Panc1 (cell line): ENCODE results near the genes SPATA31D3, GKAP1 and NTRK2.

- RRBS, 2 experiments: no CpG with 5 or more reads among the region's 5 CpGs
Observed at GRCh38 chr9:76586437-76587311, 127.7 kb downstream of the GCNT1 start.

DNA sequence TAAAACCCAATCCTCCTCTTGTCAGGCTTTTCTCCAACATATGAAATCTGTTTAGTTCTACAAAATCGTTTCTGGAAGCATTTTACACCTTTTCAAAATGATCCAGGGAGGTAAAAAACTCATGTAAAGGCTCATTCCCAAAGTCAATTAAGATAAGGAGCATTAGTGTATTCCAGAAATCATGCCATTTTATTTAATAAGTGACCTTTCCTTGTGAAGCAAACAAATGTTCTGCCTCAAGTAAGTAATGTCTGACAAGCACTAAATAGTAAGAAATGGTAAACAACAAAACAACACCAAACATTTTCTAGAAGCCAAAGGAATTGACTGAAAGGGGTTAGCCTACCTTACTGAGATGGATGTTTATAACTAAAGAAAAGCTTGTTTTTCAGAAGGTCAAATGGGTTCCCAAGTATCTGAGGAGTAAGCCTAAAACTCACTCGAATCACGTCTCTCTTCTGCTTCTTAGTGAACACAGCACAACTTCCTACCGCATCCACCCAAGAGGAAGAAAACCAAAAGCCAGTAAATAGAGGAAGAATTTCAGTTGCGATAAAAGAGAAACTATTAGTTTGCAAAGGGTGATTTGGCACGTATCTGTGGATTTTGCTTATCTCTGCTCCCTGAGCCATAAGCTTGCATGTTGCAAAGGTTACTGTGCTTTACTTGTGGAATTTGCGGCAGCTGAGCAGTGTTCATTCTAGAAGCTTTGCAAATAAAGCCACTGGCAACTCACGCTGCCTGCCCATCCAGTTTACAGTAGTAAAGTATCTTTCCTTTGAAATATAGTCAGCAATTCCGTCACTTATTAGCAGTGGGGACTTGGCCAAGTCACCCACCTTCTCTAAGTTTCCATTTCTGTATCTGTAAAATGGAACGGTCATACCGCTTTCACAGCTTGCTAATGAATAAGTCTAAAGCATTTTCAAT is 156.0 kb downstream of the GCNT1 start:
- RRBS, 2 experiments: no CpG with 5 or more reads among the region's 11 CpGs

DNA sequence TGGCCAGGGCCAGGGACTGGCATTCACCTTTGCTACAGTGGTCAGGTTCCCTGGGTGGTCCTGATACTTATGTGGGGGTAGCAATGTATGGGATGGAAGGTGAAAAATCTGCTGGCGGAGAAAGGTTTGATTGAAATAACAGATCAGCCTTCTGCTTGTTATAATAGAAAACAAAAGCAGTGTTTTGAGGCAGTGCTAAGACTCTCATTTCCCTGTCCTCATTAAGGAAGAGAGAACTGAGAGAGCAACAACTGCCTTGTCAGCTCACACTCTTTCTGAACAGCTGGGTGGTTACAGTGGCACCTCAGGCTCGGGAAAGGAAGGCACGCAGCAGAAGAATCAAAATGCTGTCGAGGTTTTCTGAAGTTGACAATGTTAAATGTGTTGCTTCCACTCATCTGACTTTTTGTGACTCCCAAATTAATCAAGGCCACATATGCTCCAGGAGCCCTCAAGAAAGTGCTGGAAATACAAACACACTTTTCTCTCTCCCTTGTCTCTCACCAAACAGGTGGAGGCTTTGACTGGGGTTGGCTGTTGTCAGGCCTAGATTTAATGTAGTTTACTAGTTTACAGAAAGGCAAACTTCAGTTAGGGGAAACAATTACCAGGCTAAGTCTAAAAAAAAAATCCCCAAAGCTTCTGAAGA is 184.8 kb downstream of the GCNT1 start:
- RRBS, 2 experiments: no CpG with 5 or more reads among the region's 4 CpGs

GRCh38 chr9:77829344-77829785 is 181.2 kb upstream of the GNA14 start:
- RRBS, 2 experiments: no CpG with 5 or more reads among the region's 4 CpGs

DNA sequence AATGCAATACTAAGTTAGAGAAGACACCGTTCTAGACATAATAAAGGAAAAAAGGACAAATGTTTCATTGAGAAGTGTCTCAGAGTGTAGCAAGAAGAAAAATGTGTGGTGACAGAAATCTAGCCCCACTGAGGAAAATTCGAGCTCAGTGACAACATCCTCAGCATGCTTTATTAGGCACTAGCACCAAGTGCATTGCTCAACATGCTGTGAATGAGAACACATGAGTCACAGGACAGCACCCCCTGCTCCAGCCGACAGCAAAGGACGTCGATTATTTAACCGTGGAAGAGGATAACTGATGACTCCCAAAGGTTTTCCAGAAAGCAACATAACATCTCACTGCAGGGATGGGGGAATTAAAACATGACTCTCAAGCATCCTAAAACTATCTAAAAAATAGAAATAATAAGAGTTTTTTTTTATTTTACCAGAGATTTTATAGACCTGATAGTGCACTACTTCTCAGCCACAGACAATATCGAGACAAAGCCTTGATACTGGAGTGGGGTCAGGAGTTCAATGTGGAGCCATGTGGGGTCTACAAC is 182.6 kb downstream of the GNAQ start:
- RRBS, 2 experiments: no CpG with 5 or more reads among the region's 7 CpGs

GRCh38 chr9:77909295-77909725 is 122.3 kb downstream of the GNAQ start:
- RRBS, 2 experiments: no CpG with 5 or more reads among the region's 5 CpGs

DNA sequence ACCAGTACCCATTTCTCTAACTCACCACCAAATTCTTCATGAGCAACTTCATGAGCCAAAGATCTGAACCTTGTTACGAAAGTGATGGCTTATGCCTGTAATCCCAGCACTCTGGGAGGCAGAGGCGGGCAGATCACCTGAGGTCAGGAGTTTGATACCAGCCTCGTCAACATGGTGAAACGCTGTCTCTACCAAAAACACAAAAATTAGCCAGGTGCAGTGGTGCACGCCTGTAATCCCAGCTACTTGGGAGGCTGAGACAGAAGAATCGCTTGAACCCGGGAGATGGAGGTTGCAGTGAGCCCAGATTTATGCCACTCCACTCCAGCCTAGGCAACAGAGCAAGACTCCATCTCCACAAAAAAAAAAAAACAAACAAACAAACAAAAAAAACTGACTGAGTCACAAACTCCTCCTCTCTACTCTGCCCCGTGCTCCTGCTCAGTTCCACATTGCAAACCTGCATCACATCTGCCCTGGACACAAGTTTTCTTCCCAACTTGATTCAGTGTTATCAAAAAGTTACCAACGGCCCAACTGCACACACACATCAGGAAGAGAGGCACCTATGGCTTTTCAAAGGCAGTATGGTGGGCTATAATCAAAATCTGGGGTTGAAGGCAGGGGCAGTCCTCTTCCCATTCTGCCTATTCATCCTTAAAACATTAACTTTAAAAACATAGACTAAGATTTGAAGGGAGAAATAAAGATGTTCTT is 61.6 kb downstream of the GNAQ start:
- RRBS, 2 experiments: no CpG with 5 or more reads among the region's 9 CpGs

DNA sequence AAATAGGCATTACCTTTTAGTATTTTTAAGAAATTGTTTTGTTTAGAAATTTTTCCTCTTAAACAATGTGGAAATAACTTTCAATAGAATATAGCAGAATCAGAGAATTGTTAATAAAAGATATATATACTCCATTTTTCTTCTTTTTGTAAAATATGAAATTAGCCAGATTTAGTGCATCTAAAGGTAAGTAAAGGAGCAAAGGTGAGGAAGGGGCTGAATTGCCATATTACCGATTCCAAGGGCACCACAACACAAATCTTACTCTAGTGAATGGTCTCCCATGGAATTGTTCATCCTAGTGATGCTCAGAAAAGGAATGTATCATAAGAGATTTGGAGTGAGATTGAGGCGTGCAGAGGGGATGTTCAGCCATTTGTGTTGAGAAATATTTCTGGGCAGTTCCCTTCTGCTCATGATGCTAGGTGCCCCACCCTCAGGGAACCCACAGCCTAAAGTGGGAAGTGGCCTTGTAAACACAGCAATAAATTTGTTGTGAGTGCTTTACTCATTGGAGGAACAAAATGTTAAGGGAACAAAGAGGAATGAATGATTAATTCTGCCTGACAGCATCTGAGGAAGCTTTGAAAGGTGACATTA is 129.8 kb downstream of the TLE4 start:
- RRBS, 2 experiments: no CpG with 5 or more reads among the region's 2 CpGs

GRCh38 chr9:81562802-81563183 is 126.6 kb downstream of the TLE1 start:
- RRBS, 2 experiments: no CpG with 5 or more reads among the region's 7 CpGs

DNA sequence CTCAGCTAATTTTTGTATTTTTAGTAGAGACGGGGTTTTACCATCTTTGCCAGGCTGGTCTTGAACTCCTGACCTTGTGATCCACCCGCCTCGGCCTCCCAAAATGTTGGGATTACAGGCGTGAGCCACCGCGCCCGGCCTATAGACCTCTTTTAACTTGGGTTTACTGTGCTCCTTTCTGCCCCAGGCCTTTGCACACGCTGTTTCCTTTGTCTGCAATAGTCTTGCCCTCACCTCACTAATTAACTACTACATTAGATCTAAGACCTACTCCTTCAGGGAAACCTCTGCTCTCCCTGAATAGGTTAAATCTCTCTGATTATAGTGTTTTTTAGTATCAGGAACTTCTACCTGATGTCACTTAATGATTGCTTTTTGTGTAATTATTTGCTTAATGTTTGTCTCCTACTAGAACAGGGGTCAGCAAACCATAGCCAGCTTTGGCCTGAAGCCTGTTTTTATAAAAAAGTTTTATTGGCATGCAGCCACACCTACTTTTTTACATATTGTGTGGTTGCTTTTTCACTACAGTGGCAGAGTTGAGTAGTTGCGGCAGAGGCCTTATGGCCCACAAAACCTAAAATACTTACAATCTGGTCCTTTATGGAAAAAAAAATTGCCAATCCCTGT is 31.2 kb upstream of the TLE1 start:
- RRBS, 2 experiments: no CpG with 5 or more reads among the region's 9 CpGs

DNA sequence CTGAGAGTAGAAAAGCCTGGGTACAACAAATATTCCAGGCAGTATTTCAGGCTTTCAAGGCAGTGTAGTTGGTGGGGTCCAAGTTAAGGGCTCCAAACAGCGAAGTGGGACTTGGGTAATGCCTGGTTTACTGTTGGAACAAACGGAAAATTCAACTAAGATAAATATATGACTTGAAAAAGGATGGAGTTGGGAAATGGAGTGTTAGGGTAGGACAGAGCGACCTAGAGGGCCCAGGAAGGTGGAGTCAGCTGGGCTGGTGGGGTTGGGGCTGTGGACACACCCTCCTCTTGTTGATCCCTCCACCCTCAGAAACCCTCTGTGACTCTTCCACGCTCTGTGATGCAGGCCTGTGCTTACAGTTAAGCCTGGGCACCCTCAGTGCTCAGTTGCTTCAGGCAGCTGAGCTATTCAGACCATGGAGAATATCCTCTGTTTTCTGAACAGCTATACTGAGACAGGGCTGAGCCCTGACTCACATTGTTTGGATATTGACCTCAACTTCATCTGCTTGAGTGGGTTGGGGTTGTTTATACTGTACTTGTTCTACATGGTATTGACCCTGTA is at the start of gene SPATA31D3:
Gene SPATA31D3, plus strand, starts transcription at position 333 of the 567 bp plus-strand sequence.
- RRBS, 2 experiments: no CpG with 5 or more reads among the region's 4 CpGs

DNA sequence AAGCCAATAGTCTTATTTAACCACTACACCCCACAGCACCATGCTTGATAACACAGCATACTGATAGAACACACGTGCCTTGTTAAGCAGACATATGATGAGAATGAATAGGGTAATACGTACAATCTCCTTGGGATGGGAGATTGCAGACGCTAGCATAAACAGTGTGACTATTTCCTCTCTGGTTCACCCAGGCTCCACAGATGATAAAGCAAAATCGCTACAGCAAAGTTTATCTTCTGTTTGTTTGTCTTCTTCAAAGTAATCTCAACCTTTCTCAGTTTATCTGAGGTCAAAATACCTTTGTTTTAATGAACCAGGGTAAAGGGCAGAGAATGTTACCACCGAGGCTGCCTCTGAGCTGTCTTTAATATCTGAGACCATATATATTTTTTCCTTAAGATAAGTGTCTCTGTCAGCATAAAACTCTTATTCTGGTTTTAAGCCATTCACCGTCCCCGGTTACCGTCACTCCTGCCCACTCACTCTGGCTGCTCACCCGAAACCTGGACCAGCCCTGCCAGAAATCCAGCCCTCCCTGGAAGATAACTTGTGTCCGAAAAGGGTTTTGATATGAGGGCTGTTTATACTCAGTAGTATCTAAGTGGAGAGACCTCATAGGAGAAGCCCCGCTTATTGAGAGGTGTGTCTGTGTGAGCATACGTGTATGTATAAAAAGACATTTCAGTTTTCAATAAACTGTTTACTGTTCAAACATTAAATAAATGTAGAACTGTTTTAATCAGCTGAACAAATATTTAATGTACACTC is 465.5 kb downstream of the RASEF start:
- RRBS, 2 experiments: no CpG with 5 or more reads among the region's 12 CpGs

GRCh38 chr9:82996876-82997516 is 65.9 kb downstream of the RASEF start:
- RRBS, 2 experiments: no CpG with 5 or more reads among the region's 5 CpGs

DNA sequence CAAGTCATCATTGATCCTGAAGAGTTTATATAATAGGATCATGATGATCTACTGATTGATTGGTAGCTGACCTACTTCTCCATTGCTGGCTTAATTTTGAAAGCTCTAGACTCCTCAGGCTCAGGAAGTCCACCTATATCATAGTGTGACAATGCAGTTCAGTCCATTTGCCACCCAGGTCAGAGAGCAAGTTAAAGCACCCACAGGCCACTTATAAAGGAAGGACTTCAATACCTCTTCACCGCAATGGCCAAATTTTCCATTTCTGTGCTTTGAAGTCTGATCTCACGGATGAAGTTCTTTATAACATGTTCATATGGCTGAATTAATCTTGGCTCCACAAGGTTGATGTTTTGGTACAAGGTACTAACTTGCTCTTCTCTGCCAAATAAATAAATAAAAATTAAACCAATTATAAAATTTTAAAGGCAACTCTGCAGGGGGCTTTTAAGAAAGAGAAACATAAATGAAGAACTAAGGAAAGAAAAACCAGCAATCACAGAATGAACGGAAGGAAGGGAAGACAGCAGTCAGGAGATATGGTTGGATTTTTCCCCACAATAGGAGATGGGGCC is 37.3 kb downstream of the RASEF start:
- RRBS, 2 experiments: no CpG with 5 or more reads among the region's 3 CpGs

DNA sequence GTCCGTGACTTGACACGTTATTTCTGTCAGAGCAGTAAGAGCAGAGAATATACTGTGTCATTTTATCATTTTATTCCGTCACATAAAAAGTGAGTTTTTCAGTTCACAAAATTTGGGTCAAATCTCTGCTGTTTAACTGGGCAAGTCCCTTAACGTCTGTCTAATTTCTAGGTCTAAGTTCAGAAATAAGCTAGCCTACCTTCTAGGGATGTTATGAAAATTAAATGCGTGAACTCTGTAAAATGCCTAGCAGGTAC is 1.3 kb downstream of the RASEF start:
- RRBS, 2 experiments: no CpG with 5 or more reads among the region's 5 CpGs

GRCh38 chr9:83449040-83449647 is 89.1 kb downstream of the FRMD3 start:
- RRBS, 2 experiments: 75% methylated on average over 1 of the region's 6 CpGs; no CpG with 5 or more reads in 1 of the 2 experiments

DNA sequence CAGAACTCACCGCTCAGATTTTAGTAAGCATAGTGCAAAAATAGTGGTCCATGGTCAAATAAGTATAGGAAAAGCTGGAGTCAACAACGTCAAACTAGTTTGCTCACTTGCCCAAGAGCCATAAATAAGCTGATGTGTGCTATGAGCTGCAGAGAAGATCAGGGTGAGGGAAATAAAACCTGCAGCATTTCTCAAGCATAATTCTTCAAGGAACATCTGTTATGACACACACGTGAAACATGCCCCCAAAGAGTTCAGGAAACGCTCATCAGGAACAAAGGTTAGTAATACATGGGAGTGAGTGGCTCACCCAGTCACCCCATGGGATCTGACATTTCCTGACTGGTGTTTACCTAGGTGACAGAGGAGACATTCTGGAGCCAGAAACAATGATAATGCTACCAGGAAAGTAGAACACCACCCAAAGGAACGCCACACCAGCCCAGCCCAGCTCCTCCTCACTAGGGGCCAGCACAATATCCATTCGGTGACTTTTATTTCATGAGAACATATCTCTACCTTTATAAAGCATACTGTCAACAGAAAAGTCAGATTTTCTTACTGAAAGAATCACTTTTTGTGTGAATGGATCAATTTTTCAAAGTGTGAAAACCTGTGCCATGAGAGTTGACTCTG is 66.0 kb downstream of the FRMD3 start:
- RRBS, 2 experiments: no CpG with 5 or more reads among the region's 6 CpGs

DNA sequence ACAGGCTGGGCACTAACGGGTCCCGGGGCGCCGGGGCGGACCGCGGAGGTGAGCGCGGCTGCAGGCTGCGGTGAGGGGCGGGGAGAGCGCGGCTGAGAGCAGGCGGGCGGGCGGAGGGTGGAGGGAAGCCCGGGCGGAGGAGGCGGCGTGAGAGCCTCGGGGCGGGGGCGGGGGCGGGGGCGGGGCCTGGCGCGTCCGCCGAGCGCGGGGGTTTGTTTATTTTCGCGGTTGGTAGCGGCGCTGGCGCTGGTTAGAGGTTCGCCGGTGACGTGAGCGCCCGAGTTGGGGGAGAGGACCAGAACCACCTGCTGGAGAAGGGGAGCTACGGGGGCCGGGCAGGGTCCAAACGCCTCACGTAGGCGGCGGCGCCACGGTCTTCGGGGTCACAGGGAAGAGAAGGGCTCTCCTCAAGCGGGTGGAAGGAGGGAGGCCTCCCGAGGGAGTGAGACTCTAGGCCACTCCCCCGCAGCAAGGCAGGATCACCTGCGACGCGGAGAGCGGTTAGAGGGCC is at the start of gene GKAP1:
Gene GKAP1, minus strand, starts transcription at position 90 of the 511 bp plus-strand sequence.
- RRBS, 2 experiments: no CpG with 5 or more reads among the region's 57 CpGs

GRCh38 chr9:83933730-83934277 is 12.6 kb upstream of the KIF27 start:
- RRBS, 2 experiments: no CpG with 5 or more reads among the region's 3 CpGs

DNA sequence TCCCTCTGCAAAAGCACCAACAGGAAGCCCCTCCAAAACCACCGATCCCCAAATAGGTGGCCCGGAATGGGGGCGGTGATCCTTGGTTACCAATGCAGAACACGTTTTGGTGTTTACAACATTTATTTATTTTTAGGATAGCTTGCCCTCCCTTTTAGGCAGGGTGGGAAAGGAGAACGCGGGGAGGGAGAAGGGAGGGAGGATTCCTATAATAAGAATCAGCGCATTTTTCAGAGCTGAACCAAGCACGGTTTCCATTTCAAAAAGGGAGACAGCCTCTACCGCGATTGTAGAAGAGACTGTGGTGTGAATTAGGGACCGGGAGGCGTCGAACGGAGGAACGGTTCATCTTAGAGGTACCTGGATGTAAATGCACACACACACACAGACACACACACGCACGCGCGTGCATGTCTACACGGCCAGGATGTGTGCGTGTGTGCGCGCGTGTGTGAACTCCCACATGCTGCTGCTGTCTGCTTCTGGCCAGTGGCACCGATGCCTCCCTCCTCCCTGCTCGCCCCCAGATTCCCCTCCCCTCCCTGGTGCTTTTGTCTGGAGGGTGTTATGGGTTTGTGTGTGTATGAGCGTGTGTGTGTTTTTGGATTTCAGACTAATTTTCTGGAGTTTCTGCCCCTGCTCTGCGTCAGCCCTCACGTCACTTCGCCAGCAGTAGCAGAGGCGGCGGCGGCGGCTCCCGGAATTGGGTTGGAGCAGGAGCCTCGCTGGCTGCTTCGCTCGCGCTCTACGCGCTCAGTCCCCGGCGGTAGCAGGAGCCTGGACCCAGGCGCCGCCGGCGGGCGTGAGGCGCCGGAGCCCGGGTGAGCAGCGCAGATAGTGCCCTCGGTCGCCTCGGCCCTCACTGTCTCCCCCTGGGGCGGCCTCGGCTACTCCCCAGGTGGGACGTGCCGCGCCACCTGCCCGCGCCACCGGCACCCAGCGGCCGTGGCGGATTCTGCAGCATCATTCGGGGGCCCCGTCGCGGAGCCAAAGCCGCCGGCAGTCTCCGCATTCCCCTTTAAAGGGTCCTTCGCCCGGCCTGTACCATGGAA is at the start of gene NTRK2:
Gene NTRK2, plus strand, starts transcription at position 662 of the 1,052 bp plus-strand sequence.
- RRBS, 2 experiments: 73 to 81% methylated on average over 18 to 30 of the region's 75 CpGs